Progenitor cell of endocrine pancreas (in vitro differentiated cells): ENCODE data around the gene AZI2.

DNA sequence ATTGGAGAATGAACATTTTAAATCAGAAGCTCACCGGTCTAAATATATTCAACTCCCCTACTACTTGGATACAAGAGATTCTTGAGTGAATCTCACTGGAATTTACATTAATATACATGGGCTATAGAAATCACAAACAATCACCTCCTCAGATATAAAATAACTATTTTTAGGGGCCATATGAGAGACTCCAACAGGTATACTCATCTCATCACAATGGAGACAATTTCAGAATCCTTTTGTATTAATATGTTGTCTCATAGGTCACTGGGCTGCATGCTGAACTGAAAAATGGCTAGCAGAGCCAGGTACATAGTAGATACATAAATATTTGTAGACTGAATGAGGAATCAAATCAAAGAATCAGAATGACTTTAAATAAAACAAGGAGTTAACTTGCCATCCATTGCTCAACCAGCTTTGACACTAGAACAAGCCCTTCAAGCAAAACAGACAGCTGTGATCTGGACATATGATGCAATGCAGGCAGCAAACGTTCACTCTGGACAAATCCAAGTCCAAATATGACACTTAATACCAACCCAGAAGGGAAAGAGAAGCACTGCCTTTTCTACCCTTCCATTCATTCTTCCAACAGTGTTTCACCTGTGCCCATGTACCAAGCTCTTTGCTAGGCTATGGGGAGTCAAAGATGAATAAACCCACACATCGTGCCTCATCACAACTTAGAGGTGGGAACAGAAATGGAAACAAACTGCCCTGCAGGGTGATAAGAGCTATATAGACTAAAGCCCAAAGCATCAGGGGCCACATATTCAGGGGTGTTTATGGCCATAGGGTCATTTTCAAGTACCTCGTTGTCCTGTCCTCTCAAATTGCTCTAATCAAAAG is 4.6 kb downstream of the THRB start:
- PRO-cap, result no peak

DNA sequence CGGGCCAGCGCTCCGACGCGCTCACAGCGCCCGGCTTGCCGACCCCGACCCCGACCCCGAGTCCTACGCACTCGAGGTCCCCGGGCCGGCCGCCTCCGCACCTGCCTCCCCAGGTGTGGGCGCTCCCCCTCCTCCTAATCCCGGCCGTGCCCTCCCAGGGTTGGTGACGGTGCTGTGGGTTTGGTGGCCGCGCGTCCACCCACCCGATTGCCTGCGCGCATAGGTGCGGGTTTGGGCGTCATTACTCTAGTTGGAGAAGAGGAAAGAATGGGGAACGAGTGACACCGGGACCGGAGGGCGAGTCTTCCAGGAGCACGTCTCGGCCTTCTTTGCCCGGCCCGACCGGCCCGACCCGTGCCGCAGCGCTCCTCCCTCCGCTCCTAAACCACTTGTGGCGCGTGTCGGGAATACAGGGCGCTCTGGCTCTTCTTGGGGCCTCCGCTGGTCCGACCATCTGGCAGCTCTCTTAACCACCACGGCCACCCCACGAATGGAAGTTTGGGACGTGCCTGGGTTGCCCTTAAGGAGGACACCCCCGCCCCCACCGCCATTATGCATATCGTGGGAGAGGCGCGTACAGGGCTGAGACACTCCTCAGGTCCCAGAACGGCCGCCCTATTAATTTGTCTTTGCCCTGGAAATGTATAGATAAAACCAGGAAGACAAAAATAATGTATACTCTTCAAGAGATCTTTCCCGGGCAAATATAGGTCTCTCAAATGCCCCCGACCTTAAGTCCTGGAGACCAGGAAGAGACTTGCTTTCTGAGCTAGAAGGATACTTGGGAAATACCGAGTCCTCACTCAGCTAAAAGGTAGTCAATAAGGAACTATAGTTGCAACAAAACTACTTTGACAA is 950 bp upstream of the THRB start:
- PRO-cap, result bidirectional peak, plus-strand start at position 61 of the sequence, minus-strand start at position 73 of the sequence; bidirectional peak, plus-strand start at position 249 of the sequence, minus-strand start at position 393 of the sequence; unidirectional peak, minus-strand start at position 492 of the sequence

DNA sequence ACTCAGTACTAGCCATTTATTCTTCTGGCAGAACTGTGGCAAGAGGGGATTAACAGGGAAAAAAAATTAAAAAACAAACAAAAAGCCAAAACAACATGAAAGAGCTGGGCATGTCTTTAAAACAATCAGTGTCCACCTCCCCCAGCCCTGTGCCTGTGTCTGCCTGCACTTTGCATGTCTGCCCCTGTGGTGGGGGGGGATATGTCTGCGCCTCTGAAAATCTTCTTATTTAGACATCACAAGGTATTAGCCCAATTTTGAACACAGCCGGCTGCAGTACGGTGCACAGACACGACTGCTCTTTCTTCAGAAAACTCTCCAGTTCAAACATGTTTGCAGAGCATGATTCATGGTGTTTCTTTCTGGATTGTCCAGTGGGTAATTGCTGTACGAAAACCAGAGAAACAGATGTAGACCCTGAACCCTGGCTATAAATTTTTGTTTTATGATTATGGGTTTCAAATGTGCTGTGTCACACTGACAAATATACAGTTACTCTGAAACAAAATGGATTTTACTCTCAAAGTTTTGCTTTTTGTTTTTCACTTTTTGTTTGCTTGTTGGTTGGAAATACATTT is 3.5 kb upstream of the RARB start:
- PRO-cap, result no peak

GRCh38 chr3:25474072-25474487 is 46.0 kb downstream of the RARB start:
- PRO-cap, result no peak

DNA sequence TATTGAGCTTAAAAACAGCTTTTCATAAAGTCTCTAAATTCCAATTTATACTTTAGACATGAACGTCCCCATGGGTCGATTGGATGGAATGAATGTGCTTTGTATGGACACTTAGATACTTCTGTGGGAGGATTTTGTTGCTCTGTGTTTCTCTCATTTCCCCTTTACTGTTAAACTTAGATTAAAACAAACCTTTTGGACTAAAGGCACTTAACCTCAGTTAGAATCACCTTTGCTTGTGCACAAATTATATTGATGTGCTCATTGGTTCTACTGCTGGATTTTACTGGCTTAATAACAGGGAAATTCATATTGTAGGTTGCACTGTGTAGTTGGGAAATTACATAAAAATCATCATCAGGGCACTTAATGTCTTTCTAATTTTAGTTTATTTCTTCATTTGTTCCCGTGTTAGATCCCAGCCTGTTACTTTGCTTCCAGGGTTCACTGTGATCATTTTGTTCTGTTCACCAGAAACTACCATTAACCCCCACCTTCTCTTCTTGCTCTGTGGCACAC is 80.2 kb downstream of the RARB start:
- PRO-cap, result no peak

DNA sequence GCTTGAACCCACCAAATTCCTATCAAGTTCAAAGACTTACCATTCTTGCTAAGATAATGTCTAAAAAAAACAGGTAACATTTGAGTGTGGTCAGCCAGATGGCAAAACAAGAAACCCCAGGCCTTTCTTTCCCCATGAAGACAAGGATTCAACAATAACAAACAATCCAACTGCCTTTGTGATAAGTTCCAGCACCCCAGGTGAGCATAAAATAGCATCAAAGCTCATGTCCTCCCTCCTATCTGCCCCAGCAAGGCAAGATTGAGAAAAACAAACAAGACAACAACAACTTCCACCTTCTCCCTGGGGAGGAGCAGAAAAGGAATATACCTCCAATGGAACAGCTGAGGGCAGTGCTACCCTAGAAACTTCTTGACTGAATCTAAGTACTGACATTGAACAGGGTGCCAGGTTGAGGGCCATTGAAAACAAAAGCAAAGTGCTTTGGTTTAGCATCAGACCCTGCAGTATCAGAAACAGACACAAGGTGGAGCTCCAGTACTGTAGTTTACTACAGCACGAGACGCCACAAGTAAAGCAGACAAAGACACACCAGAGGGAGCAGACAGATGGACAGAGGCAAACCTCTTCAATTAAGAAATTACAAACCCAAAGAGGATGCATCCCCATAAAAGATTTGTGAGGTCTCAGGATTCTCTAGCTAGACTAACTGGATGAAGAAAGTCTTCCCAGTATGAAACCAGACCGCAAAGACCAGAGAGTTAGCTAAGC is 16.8 kb downstream of the TOP2B start:
- PRO-cap, result no peak

GRCh38 chr3:25781458-25781986 is 1.7 kb downstream of the NGLY1 start:
- PRO-cap, result no peak

DNA sequence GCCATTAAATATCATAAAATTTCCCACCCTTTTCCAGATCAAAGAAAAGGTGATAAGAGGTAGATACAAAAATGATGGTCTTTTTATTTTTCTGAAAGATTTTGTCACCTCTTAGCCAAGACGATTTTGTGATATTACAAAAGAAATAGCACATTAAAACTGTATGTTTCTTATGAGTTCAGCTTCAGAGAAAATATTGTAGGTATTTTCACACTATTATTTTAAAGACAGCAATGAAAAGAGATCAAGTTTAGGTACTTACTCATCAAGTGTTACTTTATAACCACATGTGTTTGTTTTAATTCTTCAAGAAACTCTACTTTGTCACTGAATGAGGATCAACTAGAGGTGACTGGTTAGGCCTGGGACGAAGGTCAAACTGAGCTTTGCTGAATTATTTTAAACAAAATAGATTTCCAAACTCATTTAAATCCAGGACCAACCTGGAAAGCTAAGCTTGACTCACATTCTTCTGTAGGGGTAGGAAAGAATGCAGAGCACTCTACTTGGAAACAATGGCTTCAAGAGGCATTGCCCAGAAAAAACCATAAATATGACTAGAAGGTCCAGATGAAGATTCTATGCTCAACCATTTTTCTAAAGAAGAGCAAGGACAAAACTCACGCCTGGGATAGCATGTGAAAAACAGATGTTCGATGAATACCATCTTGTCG is 1.3 kb upstream of the OXSM start:
- PRO-cap, result no peak

- PRO-cap, result no peak
Observed at GRCh38 chr3:27314982-27315455, 54.2 kb downstream of the NEK10 start.

DNA sequence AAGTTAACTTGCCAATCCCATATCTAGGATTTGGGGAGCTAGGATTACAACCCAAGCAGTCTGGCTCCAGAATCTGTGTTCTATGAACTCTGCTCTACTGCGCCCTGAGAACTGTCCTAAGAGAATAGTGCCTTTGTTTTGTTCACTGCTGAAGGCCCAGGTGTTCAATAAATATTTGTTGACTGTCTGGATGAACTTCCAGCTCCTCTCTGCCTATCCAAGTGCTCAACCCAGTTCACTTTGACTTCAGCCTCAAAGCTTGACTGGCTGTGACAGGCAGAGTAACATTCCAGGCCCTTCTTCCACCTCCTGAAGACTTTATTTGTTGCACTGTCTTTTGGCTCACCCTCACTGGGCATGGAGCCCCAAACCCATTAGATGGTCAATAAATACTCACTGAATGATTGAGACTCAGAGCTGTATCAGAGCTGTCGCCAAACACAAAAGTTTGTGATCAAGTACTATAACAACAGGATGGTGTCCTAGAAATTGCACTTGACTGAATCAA is 2.9 kb downstream of the NEK10 start:
- PRO-cap, result no peak

GRCh38 chr3:27433798-27434420 is 50.3 kb downstream of the SLC4A7 start:
- PRO-cap, result no peak

DNA sequence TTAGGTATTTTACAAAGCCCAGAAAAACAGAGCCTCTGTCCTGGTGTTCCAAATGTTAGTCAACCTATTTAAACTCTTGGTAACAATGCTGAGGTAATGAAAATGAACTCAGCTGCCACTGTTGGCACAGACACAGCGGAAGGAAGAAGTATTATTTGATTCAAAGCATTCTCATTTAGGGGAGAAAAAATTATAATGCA is 51.2 kb upstream of the SLC4A7 start:
- PRO-cap, result no peak

GRCh38 chr3:27726346-27726545 is 4.1 kb upstream of the EOMES start:
- PRO-cap, result no peak

DNA sequence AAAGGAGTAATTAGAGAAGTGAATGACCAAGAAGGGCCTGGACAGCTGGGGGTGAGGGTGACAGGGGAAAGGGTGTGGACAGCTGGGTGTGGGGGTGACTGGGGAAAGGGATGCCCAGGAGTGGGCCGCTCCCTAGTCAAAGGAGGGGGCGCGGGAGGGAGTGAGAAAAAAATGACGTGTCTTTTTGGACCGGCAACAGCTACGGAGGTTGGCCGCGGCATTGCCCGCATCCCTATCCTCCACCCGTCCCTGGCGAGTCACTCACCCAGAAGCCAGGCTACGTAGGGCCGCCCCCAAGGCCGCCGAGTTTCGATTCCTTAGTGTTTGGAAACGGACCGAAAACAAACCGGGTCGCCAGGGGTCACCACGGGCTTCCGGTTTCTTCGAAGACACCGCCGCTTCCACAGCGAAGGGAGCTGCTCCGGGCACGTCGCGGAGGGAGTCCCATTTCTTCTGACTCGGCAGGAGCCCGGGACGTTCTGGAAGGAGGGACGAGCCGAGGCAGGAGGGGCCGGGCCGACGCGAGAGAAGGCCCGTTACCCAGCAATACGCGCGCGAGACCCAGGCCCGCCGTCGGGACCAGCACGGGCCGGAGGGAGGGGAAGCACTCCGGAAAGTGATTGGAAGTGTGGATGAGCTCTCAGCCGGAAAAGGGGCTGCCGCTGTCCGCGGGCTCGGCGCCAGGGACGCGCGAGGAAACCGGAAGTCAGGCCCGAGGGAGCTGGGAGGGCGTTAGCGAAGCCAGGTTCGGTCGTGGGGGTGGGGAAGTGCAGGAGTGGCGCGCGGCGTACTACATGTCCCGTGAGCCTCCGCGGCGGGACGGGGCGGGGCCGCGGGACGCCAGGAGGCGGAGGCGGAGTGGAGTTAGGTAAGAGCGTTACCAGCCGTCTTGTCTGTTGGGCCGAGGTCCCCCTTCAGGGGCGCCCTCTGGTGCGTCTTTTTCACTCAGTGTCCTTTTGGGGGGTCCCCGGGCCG is at the start of gene AZI2:
Gene AZI2, minus strand, starts transcription at position 489 of the 975 bp plus-strand sequence.
- PRO-cap, result bidirectional peak, plus-strand start at position 117 of the sequence, minus-strand start at position 80 of the sequence; bidirectional peak, plus-strand start at position 260 of the sequence, minus-strand start at position 259 of the sequence; bidirectional peak, plus-strand start at position 871 of the sequence, minus-strand start at position 737 of the sequence; bidirectional peak, plus-strand start at position 948 of the sequence, minus-strand start outside the sequence

GRCh38 chr3:29282004-29282349 is 1.1 kb downstream of the RBMS3 start:
- PRO-cap, result no peak

GRCh38 chr3:29318508-29318984 is 37.7 kb downstream of the RBMS3 start:
- PRO-cap, result no peak

DNA sequence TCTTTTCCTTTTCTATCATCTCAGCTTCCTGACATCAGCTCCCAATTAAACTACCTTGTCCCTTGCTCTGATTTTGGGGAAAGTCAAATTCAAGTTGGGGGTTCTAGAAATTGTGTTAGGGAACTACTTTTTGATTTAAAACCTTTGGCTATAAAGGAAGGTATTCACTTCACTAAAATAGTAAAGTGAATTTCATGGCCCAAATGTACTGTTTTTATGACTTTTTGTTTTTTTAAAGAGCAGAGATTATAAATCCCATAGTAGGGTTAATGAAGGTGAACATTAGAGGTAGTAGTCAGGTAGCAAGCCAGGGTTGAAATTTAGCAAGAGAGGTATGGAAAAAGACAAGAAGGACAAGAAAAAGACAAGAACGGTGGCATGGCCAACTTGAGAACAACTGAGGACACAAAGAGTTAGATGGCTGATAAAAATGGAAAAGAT is 488.0 kb downstream of the RBMS3 start:
- PRO-cap, result no peak

DNA sequence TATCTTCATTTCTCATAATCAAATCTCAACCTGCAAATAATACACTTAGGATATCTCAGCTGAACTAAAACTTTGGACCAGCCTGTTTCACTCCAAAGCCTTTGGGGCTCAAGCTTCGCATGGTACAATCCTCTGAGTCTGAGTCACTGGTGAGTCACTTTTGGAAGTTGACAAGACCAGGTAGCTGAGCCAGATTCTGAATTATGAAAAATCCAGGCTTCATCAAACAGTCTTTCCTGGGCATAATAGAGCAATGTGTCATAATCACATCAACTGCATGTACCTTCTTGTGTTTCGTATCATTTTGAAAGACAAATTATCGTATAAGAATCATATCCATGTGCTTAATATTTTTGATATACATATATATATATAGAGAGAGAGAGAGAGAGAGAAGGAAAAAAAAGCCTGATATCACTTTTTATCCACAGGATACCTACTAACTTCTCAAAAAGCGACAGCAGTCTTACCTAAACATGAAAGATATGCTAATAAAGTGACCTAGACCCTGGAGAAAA is 264.0 kb upstream of the TGFBR2 start:
- PRO-cap, result no peak

DNA sequence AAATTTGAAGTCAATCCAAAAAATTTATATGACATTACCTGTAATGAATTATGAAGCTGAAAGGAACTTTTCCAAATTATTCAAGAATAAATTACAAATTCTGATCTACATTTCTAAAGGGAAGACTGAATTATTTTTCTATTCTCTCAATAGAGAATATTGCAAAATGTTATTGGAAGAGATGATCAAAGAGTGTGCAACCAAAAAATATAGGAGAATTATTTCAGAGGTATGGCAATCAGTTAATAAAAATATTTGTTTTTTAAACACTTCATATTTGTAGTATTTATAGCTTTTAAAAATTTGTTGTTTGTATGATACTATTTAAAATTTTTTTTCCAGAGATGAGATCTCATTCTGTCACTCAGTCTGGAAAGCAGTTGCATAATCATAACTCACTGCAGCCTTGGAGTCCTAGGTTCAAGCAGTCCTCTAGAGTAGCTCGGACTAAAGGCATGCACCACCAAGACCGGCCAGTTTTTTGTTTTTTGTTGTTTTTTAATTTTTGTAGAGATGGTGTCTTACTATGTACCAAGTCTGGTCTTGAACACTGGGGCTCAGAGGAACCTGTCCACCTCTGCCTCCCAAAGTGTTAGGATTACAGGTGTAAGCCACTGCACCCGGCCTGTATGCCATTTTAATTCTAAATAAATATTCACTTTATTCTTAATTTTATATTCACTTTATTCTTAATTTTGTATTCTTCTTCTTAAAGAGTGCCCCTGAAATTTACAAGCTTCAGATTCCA is 9.2 kb downstream of the TGFBR2 start:
- PRO-cap, result no peak

GRCh38 chr3:30625810-30626163 is 19.4 kb downstream of the TGFBR2 start:
- PRO-cap, result no peak